Foreskin keratinocyte (primary cell): ENCODE measurements around a stretch of chr11.

DNA sequence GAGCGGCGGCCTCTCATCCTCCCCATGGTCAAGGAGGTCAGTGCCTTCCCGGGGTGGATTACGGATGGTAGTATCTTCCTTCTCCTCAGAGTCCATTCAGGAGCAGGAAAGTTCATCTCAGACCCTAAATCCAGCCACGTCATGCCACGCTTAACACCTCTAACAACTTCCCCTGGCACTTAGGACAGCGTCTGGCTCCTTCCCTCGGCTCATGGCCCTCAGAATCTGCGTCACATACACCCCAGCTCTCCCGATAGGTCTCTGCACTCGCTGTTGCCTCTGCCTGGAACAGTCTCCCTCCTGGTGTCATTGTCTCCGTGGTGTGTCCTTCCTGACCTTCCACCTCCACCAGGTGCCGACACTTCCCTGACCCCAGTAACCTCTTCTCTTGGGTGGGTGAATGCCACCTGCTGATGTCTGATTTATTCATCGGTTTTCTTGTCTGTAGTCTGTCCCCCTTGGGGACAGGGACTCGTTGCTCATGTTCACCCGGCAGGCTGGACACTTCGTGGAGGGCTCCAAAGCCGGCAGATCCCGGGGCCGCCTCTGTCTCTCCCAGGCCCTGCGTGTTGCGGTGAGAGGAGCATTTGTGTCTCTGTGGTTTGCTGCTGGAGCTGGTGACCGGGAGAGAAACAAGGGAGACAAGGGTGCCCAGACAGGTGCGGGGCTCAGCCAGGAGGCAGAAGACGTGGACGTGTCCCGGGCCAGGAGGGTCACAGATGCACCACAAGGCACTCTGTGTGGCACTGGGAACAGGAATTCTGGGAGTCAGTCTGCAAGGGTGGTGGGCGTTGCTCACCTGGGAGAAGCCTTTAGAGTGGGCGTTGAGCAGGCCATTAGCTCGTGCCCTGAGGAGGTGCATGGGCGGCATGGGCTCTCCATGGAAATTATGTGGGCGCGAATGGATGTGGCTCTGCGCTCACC lies 1.5 kb downstream of the MYEOV start:
- RAMPAGE, total RNA: no peak

DNA sequence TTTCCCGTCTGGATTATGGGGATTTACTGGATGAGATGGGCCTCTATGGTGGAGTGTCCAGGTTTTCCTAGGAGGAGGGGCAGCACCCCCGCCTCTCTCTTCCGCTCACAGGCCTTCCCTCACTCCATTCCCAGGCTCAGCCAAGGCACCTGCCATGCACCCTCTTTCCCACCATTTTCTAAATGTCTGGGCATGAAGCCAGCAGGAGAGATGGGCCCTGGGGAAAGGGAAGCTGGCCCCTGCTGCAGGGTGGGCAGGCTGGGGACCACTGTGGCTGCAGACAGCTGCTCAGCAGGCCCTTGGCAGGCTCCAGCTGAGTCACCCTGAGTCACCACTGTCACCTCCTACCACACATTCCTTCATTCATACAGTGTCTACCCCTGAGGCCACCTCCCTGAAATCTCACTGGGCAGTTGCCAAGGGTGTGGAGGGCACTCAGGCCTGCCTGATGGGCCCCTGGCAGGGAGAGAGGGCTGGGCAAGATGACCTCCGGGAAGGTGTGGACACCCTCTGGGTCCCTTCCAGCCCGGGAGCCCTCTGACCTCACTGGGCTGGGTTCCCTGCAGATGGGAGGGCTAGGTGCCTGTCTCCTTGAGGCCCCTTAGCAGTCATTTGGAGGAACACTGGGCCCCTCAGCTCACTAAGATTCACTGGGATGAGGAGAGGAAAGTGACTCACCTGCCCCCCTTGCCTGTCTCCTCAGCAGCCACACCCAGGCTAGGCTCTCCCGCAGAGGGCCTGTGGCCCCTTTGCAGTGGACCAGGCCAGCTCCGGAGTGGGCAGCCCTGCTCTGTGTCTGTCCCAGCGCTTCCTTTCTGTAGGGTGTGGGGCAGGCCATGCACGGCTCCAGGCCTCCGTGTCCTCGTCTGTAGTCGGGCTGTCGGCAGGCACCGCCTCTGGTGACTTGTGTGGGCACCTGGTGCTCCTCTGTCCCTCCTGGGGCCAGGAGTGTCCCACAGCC lies 7.8 kb downstream of the MYEOV start:
- RAMPAGE, total RNA: no peak

GRCh38 chr11:69396551-69397132 lies 102.7 kb downstream of the MYEOV start:
- RAMPAGE, total RNA: no peak

GRCh38 chr11:69465313-69466153 lies 171.6 kb downstream of the MYEOV start:
- RAMPAGE, total RNA: no peak

GRCh38 chr11:69470215-69470819 lies 170.6 kb upstream of the CCND1 start:
- RAMPAGE, total RNA: no peak

- RAMPAGE, total RNA: no peak
Observed at GRCh38 chr11:69494390-69494899, 146.5 kb upstream of the CCND1 start.

DNA sequence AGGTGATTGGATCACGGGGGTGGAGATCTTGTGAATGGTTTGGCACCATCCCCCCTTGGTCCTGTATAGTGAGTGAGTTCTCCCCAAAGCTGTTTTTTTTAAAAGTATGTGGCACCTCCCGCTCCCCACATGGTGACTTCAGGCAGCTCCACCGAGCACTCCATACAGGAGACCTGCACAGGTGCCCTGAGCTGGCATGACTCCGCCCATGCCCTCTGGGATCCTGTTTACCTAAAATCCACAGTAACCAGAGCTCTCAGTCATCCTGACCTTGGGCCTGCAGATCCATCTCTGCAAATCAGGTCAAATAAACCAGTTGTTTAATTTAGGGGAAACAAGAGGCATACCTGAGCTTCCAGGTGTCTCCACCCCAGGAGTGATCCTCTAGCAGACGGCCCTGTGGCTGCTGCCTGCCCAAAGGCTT lies 125.8 kb upstream of the CCND1 start:
- RAMPAGE, total RNA: no peak

GRCh38 chr11:69854902-69855220 lies 35.6 kb upstream of the FGF3 start:
- RAMPAGE, total RNA: no peak

DNA sequence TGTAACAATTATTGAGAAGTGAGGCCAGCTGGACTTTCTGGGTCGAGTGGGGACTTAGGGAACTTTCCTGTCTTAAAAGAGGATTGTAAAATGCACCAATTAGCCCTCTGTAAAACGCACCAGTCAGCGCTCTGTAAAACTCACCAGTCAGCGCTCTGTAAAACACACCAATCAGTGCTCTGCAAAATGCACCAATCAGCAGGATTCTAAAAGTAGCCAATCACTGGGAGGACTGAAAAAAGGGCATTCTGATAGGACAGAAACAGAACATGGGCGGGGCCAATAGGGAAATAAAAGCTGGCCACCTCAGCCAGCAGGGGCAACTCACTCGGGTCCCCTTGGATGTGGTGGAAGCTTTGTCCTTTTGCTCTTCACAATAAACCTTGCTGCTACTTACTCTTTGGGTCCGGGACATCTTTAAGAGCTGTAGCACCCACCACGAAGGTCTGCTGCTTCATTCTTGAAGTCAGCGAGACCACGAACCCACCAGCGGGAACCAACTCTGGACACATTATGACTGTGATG lies 40.1 kb upstream of the FGF3 start:
- RAMPAGE, total RNA: no peak

GRCh38 chr11:69918720-69919243 lies 99.6 kb upstream of the FGF3 start:
- RAMPAGE, total RNA: no peak

- RAMPAGE, total RNA: no peak
Observed at GRCh38 chr11:69943523-69943965, 124.3 kb upstream of the FGF3 start.

DNA sequence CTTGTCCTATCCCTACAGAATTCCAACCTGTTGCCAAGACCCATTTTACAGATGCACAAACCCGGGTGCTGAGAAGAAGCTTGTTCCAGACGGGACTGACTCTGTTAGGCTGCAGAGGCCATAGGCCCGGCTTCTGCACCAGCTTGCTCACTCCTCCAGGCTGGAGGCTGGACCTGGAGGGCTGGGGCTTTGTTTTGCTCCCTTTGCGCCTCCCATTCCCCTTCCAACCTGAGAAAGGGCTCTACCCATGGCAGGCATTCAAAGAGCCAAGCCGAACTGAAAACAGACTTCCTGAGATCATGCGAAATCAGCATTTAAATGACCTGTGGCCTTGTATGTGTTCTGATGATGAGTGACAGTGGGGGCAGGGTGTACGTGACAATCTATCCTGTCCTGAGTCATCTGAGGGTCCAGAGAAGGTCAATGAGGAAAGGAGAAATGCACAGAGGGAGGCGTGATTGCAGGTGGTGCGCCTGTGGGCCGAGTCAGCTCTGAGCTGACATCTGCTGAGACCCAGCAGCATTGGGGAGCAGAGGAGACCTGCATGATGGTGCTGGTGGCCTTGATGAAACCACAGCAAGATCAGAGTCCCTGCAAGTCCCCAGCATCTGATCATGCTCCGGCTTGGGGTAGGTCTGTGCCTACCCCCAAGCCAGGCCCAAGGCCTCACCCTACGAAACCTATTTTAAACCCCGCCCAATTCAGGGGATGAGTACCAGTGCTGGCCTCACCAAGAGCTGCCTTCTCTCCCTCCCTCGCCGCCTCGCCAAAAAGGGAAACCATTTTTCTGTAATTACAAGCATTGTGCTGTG lies 95.3 kb upstream of the ANO1 start:
- RAMPAGE, total RNA: no peak

DNA sequence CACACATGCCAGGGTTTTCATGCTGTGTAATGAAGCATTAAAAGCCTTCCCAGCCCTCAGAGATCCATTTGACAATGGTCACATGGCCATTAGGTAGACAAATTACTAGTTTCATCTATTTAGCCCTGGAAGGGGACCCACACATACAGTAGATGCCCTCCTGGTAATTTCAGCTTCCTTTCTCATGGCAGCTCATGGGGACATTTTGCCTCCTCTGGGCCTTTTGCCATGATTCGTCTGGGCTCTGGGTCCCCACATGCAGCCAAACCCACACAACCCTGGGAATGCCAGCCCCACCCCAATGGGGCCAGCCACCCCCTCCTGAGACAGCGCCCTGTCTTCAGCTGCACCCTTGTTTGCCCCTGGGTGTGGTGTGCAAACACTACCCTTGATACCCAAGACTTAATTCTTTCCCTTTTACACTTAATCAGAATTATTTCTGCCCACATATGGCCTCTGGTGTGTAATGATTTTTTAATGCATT lies 85.2 kb upstream of the ANO1 start:
- RAMPAGE, total RNA: no peak

DNA sequence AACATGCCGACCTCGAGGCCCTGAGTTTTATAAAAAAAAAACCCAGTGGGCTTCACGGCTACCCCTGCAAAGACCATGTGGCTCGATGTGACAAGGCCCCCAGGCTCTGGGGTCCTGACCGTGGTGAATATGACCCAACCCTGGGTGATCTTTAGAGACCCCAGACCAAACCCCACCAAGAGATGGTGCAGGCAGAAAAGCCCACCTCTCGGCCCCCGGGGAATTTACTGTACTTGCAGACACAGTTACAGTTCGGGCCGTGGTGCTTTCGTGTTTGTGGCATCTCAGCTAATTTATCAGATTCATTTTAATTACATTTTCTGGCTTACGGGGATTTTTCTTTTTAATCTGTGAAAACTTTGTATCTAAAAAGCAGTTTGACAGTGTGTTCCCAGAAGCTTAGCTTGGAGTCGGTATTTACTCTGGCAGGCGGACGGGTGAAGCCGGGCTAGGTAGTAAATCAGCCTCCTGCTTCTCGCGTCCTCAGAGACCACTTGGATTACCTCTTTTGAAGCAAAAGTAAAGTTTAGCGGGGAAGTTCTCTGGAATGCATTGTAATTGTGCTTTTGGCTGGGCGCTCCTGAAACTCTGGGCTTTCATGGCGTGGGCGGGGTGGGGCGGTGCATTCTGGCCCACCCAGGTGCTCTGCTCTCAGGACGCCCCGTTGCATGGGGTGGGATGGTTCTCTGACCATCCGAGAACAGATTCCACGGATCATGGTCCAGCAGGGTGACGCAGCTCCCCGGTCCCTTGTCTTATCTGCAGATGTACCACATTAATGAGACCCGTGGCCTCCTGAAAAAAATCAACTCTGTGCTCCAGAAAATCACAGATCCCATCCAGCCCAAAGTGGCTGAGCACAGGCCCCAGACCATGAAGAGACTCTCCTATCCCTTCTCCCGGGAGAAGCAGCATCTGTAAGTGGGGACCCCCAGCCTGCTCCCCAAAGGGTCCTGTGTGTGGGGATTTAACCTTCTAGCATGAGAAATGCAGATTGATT lies 25.4 kb downstream of the ANO1 start:
- RAMPAGE, total RNA: no peak

DNA sequence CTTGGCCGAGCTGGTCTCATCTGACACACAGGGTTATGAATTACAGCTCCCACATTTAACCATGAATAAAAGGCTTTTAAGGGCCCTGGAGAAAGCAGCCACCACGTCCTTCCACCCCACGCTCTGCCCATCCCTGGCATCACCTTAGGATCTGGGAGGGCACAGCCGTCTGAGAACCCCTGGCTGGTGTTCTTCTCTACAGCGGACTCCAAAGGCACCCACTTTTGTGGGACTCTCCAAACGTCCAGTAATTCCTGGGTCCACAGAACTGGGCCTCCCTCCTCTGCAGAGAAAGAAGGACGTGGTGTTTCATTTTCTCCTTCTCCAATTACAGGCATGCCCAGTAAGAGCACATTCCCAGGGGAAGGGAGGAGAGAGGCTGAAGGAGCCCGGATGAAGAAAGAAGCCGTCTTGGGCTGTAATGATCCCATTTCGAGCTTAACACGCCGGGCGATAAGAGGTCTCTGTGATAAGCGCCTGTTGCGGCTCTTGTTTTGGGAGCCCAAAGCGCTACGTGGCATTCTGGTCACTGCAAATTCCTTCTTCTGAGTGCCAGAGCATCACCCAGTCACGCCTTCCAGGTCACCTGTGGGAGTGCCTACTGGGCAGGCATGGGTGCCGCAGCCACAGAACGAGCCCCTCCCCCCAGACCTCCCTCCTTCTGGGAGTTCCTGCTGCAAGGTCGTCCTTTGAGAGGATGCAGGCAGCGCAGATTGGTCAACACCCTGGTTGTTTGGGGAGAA lies 57.4 kb downstream of the ANO1 start:
- RAMPAGE, total RNA: no peak

DNA sequence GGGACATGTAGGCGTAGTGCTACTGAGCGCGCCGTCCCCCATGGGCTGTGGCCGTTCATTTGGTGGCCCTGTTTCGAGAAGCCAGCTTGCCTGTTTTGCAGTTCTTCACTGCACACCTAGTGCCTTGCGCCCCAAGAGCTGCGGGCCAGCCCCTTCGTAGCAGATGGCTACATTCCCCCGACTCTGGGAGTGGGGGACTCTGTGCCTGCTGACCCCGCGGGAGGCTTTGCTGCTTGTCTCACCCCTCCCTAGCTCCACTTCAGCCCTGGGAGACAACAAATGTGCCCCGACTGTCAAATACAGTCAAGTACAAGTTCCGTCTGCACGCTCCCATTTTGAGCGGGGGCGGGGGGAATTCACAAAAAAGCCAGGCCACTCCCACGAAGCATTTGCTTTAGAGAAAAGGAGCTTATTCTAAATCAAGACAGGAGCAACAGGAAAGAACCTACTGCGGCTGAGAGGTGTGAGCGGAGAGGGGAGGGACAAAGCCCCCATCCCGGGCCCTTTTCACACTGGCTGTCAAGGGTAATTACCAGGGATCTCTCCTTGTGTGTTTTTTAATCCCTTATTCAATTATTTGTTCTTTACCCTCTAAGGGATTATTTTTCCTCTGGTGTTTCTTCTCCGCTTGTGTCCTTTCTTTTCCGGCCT lies 61.8 kb upstream of the FADD start:
- RAMPAGE, total RNA: no peak

GRCh38 chr11:70312652-70313509 lies 42.4 kb downstream of the PPFIA1 start:
- RAMPAGE, total RNA: no peak

- RAMPAGE, total RNA: no peak
Observed at GRCh38 chr11:70313867-70314538, 43.5 kb downstream of the PPFIA1 start.

- RAMPAGE, total RNA: no peak
Observed at GRCh38 chr11:70341541-70341989, 56.8 kb upstream of the CTTN start.

GRCh38 chr11:70378010-70378832 lies 20.1 kb upstream of the CTTN start:
- RAMPAGE, total RNA: no peak